SK-N-DZ (cell line): ENCODE measurements around a stretch of chr5.

DNA sequence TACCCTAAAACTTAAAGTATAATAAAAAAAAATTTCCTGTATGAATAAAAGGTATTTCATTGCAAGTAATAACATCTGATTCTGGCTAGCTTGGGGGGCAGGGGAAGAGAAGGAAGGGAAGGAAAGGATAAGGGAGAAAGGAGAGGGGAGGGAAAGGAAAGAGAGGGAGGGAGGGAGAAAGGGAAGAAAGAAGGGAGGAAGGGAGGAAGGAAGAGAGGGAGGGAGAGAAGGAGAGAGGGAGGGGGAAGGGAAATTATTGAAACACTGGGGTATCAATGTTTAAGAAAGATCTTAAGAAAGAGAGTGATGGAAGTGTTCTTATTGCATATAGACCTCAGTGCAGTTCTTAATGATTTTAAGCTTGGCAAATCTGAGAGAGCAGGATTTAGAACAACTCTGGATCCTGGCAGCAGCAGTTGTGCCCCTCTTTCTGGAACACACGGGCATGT, 129.9 kb upstream of the ZNF366 start:
RAMPAGE:
- cytosol, long total RNA = no peak
- nucleus, long total RNA = no peak

DNA sequence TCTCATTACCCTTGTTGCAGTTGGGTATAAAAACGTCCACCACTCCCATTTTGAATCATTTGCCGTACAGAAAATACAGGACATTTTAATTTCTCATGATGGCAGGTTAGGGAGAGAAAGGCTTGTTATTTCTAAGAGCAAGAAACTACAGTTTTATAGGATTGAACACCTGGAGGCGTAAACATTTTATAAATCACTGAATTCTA, 699 bp upstream of the TNPO1 start:
RAMPAGE:
- cytosol, long total RNA = no peak
- nucleus, long total RNA = no peak

DNA sequence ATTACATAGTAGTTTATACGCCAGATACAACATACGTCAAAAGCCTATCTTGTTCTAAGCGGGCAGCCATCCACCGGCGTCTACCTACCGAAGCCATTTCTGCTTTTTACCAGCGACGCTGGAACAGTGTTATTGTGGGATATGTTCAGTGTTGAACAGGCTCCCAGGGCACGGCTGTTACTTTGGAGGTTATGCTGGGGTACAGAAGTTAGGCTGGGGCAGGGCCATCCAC, 480 bp upstream of the TNPO1 start:
RAMPAGE:
- cytosol, long total RNA = no peak
- nucleus, long total RNA = no peak

GRCh38 chr5:72908606-72909893, 46.8 kb upstream of the FCHO2 start:
RAMPAGE:
- cytosol, long total RNA = no peak
- nucleus, long total RNA = no peak

DNA sequence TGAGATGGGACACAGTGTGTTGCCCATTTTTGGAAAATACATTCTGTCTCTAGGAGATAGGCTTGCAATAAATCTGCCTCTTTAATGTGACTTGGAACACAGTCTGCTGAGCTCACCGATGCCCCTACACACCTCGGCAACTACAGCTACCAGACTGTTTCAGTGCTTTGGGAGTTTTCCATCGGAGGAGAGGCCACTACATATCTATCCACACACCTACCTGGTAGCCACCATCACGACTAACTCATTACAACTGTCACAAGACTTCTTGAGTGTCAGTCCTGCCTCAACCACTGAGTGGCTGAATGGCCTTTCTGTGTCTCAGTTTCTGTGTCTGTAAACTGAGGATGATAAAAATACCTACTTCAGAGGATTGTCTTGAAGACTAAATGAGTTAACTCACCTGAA, 18.8 kb upstream of the FCHO2 start:
RAMPAGE:
- cytosol, long total RNA = no peak
- nucleus, long total RNA = no peak

DNA sequence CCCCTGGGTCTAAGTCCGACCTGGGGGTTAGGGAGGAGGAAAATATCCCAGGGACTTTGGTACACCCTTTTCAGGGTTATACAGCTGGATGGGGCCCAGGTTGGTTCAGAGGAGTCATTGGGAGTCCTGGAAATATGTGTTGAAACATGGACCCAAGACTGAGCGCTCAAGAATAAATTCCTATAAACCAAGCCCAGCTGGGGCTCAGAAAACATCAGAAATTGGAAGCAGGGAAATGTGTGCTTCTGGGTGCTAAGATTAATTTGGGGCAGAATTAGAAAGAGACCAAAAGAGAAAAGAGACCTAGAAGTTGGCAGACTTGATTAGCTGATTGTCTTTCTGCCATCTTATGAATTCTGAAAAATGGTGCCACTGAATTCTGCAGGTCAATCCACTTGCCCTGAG, 4.4 kb upstream of the TMEM171 start:
RAMPAGE:
- cytosol, long total RNA = no peak
- nucleus, long total RNA = no peak

DNA sequence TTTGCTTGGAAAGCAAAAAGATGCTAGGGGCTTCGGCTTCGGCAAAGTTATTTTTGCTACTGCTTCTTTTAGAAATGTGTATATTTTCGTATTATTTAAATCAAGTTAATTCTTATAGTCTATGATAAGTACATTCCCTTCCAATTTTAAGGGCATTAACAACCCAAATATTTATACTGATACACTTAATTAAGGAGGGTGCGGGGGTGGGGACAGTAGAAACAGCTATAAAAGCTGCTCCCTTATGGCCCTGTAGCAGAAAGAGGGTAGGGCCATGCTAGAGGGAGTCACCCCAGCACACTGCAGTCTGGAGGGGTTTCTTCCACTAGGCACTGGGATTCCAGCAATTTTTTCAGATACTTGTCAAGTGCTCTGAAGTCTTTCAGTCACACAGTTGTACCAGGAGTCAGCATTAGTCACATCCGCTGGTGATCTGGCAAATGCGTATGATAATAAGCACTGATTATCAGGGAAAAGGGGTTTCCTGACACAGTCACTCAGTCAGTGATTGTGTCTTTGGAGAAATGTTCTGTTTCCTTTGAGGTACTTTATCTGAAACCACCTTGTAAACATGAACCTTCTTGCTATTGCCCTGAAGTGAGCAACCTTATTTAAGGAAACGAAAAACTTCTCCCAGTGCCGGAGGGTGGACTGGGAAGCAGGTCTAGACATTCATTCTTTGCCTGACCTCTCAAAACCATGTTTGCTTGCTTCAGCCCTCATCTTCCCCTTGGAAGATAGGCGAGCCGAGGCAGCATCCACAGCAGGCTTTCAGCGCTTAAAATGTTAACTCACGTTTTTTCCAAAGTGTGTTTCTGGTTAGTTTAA, 78.0 kb downstream of the FOXD1 start:
RAMPAGE:
- cytosol, long total RNA = no peak
- nucleus, long total RNA = no peak

RAMPAGE:
- cytosol, long total RNA = no peak
- nucleus, long total RNA = no peak
These were observed 647 bp downstream of the FOXD1 start for GRCh38 chr5:73447826-73448434.

DNA sequence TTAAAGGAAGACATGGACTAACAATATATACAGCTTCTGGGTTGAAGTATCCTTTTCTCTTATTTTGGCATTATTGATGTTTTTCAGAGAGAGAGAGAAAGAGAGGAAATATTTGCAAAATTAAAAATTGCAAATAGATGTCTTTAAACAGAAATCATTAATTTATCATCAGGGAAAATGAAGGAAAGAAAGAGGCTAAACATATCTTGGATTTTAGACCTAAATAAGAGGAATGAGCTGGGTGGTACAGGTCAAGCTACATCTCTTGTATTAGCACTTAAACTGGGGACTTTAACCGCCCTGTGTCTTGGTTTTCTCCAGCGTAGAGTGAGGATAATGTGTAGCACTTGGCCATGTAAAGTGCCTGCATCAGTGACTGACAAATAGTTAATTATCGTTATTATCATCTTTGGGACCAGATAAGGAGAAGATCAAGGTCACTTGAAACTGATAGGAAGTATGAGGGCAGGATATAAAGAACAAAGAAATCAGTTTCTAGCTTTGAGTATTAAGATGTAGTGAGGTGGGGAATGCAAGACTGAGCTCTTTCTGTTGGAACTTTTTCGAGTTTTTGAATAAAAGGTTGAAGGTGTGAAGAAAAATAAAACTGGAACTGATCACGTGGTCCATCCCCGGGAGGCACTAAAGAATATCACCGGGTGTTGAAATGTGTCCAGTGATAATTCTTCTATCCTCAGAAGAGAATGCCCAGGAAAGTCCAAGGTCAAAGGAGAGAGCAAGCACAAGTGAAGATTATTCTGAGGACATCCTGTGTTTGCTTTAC, 88.0 kb downstream of the ARHGEF28 start:
RAMPAGE:
- cytosol, long total RNA = no peak
- nucleus, long total RNA = no peak

RAMPAGE:
- cytosol, long total RNA = no peak
- nucleus, long total RNA = no peak
These were observed 304.7 kb downstream of the ARHGEF28 start for GRCh38 chr5:73930780-73931104.

GRCh38 chr5:74629669-74630325, 10.7 kb downstream of the ENC1 start:
RAMPAGE:
- cytosol, long total RNA = no peak
- nucleus, long total RNA = no peak

DNA sequence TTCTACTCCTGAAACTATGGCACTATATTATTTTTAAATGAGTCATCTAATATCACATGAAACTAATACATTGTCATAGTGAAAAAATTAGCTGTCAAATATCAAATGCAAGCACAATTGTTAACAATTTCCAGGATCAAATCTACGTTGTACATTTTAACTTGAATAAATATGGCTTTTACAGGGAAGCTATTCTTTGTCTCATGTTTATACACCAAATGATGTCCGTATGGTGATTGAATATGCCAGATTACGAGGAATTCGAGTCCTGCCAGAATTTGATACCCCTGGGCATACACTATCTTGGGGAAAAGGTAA, 28.2 kb downstream of the HEXB start:
RAMPAGE:
- cytosol, long total RNA = no peak
- nucleus, long total RNA = no peak

GRCh38 chr5:75049929-75050231, 2.5 kb downstream of the GCNT4 start:
RAMPAGE:
- cytosol, long total RNA = no peak
- nucleus, long total RNA = no peak

GRCh38 chr5:75053702-75054739, 1.7 kb upstream of the GCNT4 start:
RAMPAGE:
- cytosol, long total RNA = no peak
- nucleus, long total RNA = no peak

RAMPAGE:
- cytosol, long total RNA = no peak
- nucleus, long total RNA = no peak
These were observed 25.5 kb downstream of the HMGCR start for GRCh38 chr5:75362390-75363101.

DNA sequence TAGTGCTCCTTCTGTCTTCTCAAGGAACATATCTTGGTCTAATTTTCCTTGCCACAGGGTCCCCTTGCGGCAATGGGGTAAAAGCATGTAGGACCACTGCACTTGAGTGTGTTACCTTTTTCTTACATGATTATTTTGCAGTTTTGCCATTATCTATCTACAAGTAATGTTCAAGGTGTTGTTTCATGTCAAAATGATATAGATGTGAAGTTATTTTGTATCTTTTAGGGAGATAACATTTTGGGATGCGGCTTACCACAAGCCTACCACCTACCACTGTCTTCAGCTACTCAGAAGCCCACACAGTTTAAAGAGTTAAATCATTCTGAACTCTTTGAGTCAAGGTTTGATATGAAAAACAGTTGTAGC, 19.9 kb downstream of the CERT1 start:
RAMPAGE:
- cytosol, long total RNA = no peak
- nucleus, long total RNA = no peak

DNA sequence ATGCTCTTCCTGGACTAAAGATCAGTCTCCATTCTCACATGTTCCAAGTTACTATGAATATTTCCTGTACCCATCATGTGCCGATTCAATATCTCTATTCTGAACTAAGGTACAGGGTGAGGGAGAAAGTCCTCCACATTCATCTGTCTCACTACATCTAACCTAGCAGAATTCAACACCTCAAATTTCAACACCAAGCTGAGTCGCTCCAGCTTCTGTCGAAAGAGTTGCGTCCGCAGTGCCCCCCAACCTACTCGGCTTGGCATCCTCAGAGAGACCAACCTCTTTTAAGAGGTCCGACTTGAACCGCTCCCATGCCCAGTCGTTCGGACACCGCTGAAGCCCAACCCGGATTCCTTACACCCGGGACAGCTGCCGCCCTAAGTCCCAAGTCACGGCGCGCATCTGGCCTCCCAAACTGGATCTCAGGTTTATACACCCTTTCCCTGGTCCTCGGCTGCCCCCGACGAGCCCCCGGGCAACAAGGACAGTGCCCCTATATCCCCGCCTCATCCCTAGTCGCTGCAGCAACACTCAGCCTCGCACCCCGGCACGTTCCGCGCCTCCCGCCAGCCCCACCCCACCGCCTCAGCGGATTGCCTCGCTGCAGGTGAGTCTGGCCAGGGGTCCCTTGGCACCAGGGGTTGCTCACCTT, 842 bp downstream of the CERT1 start:
RAMPAGE:
- cytosol, long total RNA = no peak
- nucleus, long total RNA = no peak

DNA sequence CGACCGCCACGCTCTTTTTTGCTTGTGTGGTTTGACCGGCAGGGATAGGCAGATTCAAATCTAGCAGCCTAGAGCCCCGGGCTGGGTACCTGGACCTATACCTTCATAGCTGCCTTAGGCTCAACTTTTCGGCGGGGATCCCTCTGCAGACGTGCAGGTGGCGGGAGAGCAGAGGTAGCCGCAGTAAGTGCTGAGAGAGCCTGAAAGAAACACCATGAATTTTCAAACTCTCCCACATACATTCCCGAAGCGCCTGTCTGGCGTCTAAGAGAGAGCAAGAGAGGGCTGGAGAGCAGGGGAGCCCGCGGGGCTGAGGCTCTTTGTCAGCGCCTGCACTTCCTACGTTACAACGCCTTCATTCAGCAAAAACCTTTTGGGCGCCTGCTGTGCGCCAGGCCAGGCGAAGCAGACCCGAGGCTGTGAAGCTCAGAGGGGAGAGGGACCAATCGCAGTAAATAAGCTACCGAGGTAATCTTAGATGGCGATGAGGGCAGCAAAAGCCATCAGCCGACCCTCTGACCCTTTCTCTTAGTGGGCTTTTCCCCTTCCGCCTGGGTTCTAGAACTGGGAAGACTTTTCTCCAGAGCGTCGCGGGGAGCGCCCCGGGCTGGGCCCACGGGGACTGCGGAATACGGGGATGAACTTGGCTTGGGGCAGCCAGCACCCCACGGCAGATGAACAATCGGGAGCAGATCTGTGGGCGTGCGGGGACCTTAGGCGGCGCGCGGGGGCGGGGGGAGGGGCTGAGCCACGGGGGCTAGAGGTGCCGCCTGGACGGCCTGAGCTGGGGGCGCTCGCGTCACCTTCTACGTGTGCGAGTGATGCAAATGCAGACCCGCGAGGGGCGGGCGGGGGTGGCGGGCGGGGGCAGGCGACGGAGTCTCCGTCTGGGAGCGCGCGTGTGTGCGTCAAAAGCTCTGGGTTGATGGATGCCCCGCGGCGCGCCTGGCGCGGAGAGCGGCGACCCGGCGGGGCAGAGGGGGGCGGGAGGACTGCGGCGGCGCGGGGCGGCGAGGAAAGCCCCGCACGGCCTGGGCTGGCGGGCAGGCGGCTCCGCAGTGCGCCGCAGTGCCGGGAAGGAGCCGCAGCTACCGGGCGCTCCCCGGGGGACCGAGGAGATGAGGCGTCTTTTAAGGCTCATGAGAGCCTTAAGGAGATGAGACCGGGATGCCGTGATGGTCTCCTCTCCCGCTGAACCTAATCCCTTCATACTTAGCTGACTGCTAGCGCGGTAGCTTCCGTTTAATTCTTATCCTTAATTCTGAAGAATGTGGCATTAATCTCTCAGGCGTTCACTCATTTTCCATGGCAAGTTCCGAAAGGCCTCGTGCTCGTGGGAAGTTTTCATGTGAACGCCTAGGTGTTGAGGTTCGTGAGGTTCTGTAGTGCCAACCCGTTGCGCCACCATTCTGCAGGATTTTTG, 1.2 kb downstream of the SV2C start:
RAMPAGE:
- cytosol, long total RNA = no peak
- nucleus, long total RNA = no peak

RAMPAGE:
- cytosol, long total RNA = no peak
- nucleus, long total RNA = no peak
These were observed 53.1 kb downstream of the SV2C start for GRCh38 chr5:76136340-76136609.

RAMPAGE:
- cytosol, long total RNA = no peak
- nucleus, long total RNA = no peak
These were observed 735 bp upstream of the IQGAP2 start for GRCh38 chr5:76402252-76402847.